AG09319 (cell line): ENCODE data around the gene PLXNA1.

DNA sequence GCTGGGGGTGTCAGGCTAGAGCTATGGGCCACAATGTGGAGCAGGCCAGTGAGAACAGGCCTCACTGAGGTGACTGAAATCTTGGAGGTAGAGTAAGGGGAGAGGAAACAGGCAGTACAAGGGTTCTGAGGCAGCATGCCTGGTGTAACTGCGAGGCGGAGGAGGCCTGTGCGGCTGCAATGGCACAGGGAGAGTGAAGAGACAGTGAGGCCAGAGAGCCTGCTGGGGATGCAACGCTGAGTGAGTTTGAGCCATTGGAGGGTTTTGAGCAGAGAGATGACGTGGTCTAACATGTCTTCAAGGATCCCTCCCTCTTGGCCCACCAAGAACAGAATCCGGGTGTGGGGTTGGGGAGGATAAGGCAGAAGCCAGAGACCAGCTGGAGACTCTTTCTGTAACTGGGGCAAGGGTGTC is 17.5 kb upstream of the KLF15 start:
- RRBS, result no CpG with 5 or more reads among the region's 6 CpGs

GRCh38 chr3:126395048-126395316 is 273 bp downstream of the CFAP100 start:
- RRBS, result 5% methylated on average over 6 of the region's 17 CpGs

GRCh38 chr3:126439284-126440031 is 36.2 kb downstream of the ZXDC start:
- RRBS, result no CpG with 5 or more reads among the region's 18 CpGs

GRCh38 chr3:126512890-126513569 is 4.5 kb downstream of the UROC1 start:
- RRBS, result no CpG with 5 or more reads among the region's 11 CpGs

DNA sequence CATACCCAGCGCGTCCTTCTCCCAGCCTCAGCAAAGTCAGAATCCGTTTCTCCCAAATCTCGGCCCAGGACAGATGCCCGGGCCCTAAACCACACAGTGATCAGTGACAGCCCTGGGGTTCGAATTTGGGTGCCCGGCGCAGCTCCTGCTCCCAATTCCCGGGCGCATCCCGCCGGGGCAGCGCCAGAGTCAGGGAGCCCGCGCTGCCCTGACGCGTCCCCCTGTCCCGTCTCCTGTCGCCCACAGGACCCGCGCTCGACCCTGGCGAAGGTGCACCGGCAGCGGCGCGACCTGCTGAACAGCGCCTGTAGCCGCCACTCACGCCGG is 17.3 kb downstream of the C3orf22 start:
- RRBS, result 43% methylated on average over 11 of the region's 31 CpGs

GRCh38 chr3:126746132-126747072 is 42.4 kb downstream of the CHCHD6 start:
- RRBS, result no CpG with 5 or more reads among the region's 19 CpGs

DNA sequence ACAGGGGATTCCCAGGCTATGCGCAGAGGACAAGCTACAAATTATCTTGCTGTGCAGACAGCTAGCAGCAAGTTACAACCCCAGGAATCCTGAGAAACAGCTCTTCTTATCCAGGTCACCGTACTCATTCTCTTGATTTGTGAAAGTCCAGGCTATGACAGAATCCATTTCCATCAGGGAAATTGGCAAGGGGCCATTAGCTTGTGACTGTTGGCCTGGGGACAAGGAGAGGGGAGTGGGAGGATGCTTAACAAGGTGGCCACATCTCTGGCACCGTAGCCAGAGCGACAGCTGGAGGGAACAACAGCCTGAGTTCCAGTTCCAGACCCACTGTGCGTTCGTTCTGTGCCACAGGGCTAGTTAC is 45.0 kb upstream of the PLXNA1 start:
- RRBS, result no CpG with 5 or more reads among the region's 6 CpGs

GRCh38 chr3:126961192-126961546 is 21.7 kb upstream of the PLXNA1 start:
- RRBS, result no CpG with 5 or more reads among the region's 7 CpGs

- RRBS, result under 1% methylated on average over 53 of the region's 124 CpGs
These were observed at the start of gene PLXNA1 for GRCh38 chr3:126981929-126983251. TSS of gene PLXNA1 (plus strand) at chr3:126983115.

DNA sequence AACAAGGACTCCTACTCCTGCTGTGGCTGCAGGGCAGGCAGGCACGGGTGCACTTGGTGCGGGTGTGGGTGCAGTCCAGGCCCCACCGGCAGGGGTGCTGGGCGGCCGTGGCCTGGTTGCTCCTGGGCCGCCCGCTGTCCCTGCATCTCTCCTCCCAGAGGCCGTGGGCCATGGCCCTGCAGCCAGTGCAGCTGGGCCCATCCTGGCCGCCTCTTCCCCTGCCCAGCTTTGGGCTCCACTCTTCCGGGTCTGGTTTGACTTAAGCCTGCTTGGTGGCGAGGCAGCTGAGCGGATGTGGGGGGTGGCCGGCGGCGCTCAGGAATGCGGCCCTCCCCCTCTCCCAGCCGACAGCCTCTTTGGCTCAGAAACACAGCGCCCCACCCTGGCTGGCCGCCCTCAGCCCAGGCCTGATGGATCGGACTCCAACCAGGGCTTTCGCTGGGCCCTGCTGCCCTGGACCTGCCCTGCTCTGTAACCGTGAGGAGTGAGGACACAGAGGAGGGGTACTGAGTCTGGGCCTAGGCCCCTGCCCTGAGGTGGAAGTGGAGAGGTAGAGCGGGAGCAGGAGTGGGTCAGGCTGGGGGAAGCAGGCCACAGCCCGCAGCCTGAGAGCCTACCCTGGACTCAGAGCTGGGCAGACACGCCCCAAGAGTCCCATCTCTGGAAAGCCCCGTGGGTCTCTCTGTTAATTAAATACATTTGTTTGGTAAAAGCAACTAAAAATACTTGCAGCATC is 19.3 kb downstream of the PLXNA1 start:
- RRBS, result 2% methylated on average over 4 of the region's 26 CpGs

DNA sequence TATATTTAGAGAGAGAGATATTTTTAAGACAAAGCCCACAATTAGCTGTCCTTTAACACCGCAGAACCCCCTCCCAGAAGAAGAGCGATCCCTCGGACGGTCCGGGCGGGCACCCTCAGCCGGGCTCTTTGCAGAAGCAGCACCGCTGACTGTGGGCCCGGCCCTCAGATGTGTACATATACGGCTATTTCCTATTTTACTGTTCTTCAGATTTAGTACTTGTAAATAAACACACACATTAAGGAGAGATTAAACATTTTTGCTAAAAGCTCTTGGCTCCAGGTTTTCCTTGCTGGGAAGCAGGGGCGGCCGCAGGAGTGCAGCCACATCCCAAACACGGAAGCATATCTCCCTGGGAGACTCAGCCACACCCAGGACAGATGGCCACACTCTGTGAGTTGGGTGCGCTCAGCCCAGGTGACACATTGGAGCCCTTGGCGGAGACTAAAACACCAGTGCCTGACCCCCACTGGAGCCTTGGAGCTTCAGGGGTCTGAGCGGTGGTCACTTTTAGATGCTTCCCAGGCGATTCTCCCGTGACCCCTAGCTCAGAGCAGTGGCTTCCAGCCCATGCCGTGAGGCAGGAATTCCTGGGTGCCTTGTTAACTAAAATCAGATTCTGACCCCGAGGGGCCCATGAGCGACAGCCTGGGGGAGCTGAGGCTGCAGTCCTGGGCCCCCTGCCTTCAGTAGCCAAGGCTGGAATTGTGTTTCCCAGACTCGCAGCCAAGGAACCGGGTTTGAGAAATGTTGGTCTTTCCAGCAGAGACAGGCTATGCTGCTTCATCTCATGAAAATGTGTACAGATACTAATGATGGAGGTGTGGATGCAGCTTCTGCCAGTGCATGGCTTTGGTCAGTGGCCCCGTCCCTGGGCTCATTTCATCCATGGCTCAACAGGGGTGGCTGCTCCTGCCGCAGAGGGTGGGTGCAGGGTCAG is 54.5 kb downstream of the PLXNA1 start:
- RRBS, result no CpG with 5 or more reads among the region's 25 CpGs

DNA sequence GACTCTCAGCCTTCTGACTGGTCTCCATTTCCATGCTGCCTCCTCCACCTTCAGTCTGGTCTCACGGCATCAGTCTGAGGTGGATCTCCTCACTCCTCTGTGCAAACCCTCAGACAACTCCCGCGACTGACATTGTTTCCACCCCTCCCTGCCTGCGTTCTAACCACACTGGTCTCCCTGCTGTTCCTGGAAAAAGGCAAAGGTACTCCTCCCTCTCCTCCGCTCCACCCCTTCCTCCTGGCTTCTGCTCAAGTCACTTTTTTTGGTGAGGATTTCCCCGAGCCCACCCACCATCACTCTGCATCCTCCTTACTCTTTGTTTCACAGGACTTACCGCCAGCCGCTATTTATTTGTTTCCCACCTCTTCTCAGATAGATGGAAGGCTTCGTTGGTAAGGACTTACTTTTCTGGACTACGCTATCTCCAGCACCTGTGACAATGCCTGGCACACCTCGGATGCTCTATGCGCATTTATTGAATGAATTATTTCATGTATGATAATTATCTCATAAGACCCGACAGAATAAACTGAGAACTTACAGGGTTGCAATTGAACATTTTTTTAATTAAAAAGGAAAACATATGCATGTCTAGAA is 25.6 kb downstream of the PRR23E start:
- RRBS, result no CpG with 5 or more reads among the region's 13 CpGs

GRCh38 chr3:127680261-127680888 is 7.6 kb downstream of the ABTB1 start:
- RRBS, result no CpG with 5 or more reads among the region's 20 CpGs

DNA sequence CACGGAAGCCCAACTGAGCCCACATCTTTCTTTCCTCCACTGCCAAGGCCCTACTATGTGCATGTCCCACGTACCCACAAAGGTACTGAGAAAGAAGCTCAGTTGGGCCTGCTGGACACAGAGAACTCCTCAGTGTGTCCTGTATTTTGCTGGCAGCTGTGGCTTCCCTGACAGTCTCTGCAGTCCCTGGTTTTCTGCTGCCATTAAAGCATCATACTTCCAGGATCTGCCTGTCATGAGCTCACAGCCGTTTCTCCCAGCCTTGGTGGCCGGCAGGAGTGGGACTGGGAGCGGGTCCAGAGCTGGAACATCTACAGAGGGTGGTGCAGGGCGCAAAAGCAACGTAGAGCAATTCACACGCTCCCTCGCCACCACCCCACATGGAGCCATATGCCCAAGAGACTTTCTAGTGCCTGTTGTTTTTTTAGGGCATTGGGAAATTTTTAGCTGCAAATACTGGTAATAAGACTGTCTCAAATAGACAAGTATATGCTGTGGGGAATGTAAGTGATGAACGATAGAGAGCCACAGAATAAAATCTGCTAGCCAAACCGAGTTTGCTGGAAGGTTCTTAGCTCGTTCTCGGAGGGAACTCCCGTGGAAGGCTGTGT is 33.6 kb downstream of the ABTB1 start:
- RRBS, result no CpG with 5 or more reads among the region's 14 CpGs

GRCh38 chr3:127760993-127761977 is 61.0 kb downstream of the MGLL start:
- RRBS, result no CpG with 5 or more reads among the region's 24 CpGs

GRCh38 chr3:127814300-127814848 is 7.9 kb downstream of the MGLL start:
- RRBS, result no CpG with 5 or more reads among the region's 6 CpGs

DNA sequence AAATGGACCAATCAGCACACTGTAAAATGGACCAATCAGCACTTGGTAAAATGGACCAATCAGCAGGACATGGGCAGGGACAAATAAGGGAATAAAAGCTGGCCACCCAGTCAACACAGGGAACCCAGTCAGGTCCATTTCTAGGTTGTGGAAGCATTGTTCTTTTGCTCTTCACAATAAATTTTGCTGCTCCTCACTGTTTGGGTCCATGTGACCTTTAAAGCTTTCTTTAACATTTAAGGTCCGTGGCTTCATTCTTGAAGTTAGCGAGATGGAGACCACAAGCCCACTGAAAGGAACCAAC is 975 bp upstream of the KBTBD12 start:
- RRBS, result no CpG with 5 or more reads among the region's 2 CpGs

GRCh38 chr3:128051571-128052086 is 608 bp upstream of the SEC61A1 start:
- RRBS, result 3% methylated on average over 4 of the region's 25 CpGs

DNA sequence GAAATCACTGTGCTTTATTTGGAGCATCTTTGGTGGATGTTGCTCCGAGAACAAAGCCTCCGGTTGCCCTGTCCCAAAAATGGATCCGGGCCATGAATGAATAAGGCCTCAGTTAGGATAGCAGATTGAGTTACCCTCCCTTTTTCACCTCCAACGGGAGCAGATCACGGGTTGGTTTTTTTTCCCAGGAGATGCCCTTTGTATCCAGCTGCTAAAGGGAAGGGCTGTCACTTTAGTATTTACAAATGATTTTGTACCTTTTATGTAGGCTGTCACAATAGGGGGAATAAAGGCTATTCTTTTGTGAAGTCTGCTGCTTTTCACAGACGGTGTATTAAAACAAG is 827 bp downstream of the SEC61A1 start:
- RRBS, result no CpG with 5 or more reads among the region's 6 CpGs

DNA sequence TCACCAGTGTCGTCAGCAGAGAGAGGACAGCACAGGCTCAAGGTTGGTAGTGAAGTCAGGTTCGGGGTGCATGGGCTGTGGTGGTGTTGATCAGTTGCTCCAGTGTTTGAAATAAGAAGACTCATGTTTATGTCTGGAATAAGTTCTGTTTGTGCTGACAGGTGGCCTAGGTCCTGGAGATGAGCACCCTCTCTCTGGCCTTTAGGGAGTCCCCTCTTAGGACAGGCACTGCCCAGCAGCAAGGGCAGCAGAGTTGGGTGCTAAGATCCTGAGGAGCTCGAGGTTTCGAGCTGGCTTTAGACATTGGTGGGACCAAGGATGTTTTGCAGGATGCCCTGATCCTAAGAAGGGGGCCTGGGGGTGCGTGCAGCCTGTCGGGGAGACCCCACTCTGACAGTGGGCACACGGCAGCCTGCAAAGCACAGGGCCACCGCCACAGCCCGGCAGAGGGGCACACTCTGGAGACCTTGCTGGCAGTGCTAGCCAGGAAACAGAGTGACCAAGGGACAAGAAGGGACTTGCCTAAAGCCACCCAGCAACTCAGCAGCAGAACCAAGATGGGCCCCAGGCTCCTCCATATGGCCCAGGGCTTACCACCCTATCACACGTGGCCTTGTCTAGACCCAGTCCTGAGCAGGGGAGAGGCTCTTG is 18.6 kb downstream of the SEC61A1 start:
- RRBS, result no CpG with 5 or more reads among the region's 10 CpGs